Rectum (tissue), 1 donor: ENCODE measurements around the genes PPIP5K1, PDIA3, SERF2 and FRMD5.

DNA sequence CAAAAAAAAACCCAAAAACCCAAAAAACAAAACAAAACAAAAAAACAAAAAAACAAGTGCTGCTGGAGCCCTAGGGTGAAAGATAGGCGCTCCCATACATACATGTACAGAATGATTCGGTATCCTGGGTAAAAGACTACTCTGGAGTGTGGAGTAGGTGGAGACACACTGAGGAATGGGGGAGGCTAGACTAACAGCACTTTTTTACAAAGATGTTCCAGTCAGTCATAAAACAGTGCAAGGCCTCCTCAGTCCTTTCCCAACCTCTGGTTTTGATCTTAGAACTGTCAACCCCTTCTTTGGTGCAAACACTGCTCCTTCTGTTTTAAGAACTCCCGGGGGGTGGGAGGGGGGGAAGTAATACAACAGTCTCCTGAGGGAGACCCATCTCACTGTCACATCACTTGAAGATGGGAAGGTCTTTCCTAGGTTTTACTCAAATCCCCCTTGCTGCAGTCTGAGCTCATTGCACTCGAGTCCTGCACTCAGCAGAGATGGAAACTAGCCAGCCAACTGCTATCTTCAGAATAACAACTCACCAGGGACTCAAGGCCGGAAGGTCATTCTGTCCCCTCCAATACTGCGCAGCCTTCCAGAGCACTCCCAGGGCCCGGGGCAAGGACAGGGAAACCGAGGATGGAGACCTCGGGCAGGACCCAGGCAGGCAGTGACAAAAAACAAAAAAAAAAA, 7.4 kb upstream of the MAP1A start:
- PRO-cap: bidirectional peak, plus-strand start at position 368 of the sequence, minus-strand start at position 268 of the sequence

GRCh38 chr15:43534088-43534452, 16.7 kb downstream of the MAP1A start:
- PRO-cap: no peak

- PRO-cap: no peak
Observed at GRCh38 chr15:43589962-43590463, at the start of gene PPIP5K1. TSS of gene PPIP5K1 (minus strand) at chr15:43590208.

GRCh38 chr15:43598033-43598363, 4.2 kb downstream of the CKMT1B start:
- PRO-cap: no peak

- PRO-cap: bidirectional peak, plus-strand start at chr15:43746423, minus-strand start at chr15:43746289
Observed at GRCh38 chr15:43745997-43746957, at the start of gene PDIA3. TSS of gene PDIA3 (plus strand) at chr15:43746438.

GRCh38 chr15:43775840-43776787, 652 bp downstream of the ELL3 start:
- PRO-cap: bidirectional peak, plus-strand start at chr15:43776239, minus-strand start at chr15:43776207; bidirectional peak, plus-strand start at chr15:43776558, minus-strand start at chr15:43776436; bidirectional peak, plus-strand start at chr15:43776828, minus-strand start at chr15:43776701

GRCh38 chr15:43791636-43792419, at the start of gene SERF2:
TSS of gene SERF2 (plus strand) at chr15:43792320.
- PRO-cap: bidirectional peak, plus-strand start at chr15:43792330, minus-strand start at chr15:43792010

- PRO-cap: no peak
Observed at GRCh38 chr15:43802976-43803674, 2.7 kb downstream of the HYPK start.

DNA sequence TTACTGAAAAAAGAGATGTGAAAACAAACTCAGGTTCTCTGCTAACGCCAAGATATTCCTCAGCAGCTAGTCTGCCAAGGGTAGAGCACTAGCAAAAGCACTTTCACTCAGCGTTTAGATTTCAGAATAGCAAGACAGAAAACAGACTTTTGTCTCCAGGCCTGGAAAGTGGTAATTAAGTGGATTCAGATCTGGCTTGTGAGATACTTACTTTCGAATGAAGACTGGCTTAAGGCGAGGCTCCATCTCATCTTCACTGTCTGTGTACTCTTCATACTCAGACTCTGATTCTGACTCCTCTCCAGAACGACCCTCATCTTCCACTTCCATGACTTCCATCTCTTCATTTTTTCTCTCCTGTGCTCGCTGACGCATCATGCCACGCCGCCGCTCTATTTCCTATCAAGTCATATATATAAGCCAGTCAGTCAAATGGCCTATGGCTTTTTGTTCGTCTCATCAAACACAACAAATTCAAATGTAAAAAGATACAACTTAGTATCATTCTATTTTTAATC, 10.1 kb downstream of the MFAP1 start:
- PRO-cap: no peak

DNA sequence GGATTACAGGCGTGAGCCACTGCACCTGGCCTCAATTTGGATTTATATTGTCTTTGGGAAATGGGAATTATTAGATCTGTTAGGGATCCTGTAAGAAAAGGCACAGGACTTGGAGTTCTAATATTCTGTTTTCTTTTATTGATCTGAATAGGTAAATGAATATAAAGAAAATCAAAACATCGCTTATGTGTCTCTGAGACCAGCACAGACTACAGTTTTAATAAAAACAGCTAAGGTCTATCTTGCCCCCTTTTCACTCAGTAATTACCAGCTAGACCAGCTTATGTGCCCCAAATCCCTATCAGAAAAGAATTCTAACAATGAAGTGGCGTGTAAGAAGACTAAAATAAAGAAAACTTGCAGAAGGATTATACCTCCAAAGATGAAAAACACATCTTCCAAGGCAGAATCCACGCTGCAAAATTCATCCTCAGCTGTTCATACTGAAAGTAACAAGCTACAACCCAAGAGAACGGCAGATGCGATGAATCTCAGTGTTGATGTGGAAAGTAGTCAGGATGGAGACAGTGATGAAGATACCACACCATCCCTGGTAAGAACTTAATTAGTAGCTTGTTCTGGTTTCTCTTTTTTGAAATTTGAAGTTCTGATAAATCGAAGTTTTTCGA, 1.1 kb downstream of the WDR76 start:
- PRO-cap: no peak

DNA sequence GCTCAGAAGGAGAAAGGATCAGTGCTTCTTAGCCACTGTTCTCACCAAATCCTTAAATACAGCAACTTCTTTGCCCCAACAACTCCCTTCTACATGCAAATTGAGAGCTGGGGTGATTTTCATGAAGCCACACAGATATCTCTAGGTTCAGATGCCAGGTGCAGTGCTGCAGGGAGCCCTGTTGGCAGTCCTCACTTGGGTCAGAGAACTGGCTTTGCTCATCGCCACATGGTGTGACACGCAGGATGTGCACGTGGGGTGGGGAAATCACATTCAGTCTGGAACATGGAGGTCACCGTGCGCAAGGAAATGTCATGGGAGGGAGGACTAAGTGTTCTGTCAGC, 103.7 kb downstream of the WDR76 start:
- PRO-cap: no peak

DNA sequence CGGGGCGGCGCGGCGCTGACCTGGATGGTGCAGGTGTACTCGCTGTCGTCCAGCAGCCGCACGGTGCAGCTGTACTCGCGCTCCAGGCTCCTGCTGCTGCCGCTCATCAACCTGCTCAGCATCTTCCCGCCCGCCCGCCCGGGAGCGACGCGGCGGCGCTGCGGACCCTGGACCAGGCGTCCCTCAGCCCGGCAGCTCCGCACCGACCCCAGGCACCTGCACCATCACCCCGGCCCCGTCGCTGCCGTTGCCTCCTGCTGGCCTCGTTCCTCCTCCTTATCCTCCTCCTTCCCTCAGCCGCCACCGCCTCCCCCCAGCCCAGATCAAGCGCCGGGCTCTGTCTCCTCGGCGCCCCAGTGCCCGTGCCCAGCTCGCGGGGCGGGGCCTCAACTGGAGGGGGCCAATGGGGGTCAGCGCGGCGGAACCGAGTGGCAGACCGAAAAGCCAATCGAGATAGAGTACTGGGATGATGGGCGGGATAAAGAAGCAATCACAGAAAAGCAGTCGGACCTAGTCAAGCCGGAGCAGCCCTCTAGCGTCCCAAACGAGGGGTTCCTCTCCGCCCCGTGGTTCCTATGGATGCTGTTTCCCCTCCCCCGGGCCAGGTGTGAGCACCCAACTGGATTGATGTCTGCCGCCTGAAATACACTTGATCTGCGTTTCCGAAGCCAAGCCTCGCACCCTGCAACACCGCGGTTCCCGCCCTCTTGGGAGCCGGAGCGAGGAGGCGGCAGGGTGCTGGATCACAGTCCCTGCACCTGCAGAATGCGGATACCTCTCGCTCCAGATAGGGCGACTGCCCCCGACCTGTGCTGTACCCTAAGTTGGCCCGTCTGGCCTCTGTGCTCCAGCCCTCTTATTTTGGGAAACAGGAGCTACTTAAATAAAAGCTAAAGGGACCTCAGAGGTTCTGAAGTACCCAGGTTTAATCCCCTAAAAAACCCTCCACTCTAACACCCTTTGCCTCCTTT, at the start of gene FRMD5:
Gene FRMD5 (minus strand): TSS at position 339 of the 971 bp plus-strand sequence.
- PRO-cap: unidirectional peak, minus-strand start at position 98 of the sequence; unidirectional peak, minus-strand start at position 218 of the sequence; bidirectional peak, plus-strand start at position 657 of the sequence, minus-strand start at position 358 of the sequence

- PRO-cap: unidirectional peak, plus-strand start at chr15:44288985; bidirectional peak, plus-strand start at chr15:44289268, minus-strand start at chr15:44289126
Observed at GRCh38 chr15:44288879-44289662, 552 bp downstream of the GOLM2 start.

GRCh38 chr15:44301225-44301658, 12.7 kb downstream of the GOLM2 start:
- PRO-cap: no peak

- PRO-cap: no peak
Observed at GRCh38 chr15:44426678-44426953, 813 bp upstream of the CTDSPL2 start.

- PRO-cap: bidirectional peak, plus-strand start at chr15:44427010, minus-strand start at chr15:44427052; bidirectional peak, plus-strand start at chr15:44427224, minus-strand start at chr15:44427271; bidirectional peak, plus-strand start at chr15:44427642, minus-strand start at chr15:44427435
Observed at GRCh38 chr15:44426954-44427494, 405 bp upstream of the CTDSPL2 start.

DNA sequence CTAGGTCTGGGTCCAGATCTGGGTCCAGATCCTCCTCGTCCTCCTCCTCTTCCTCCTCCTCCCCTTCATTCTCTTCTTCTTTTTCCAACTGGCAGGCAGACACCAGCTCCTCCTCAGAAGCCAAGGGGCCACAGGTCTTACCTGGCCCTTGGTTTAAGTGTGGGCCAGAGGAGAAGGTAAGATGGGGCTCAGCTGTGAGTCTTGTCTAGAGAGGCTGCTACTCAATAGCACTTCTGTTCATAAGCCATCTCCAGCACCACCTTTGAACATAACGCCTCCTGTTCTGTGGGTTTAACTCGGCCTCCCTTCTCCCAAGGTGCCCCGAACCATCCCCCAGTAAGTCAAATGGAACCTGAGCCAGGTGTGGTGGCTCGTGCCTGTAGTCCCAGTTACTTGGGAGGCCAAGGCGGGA, 12.1 kb upstream of the SPG11 start:
- PRO-cap: no peak

DNA sequence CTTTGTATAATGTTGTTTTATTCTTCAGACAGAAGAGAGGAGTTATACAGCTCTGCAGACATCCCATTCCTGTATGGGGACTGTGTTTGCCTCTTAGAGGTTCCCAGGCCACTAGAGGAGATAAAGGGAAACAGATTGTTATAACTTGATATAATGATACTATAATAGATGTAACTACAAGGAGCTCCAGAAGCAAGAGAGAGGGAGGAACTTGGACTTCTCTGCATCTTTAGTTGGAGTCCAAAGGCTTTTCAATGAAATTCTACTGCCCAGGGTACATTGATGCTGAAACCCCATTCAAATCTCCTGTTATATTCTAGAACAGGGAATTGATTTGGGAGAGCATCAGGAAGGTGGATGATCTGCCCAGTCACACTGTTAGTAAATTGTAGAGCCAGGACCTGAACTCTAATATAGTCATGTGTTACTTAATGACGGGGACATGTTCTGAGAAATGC, 5.4 kb downstream of the B2M start:
- PRO-cap: no peak

- PRO-cap: bidirectional peak, plus-strand start at chr15:44812194, minus-strand start at chr15:44812068
Observed at GRCh38 chr15:44811405-44812699, 75.5 kb downstream of the TRIM69 start.

GRCh38 chr15:45125329-45126206, 4.1 kb downstream of the DUOXA1 start:
- PRO-cap: no peak